REH cell (cell line): ENCODE results near the genes RNF166, SLC22A31 and ZNF778.

DNA sequence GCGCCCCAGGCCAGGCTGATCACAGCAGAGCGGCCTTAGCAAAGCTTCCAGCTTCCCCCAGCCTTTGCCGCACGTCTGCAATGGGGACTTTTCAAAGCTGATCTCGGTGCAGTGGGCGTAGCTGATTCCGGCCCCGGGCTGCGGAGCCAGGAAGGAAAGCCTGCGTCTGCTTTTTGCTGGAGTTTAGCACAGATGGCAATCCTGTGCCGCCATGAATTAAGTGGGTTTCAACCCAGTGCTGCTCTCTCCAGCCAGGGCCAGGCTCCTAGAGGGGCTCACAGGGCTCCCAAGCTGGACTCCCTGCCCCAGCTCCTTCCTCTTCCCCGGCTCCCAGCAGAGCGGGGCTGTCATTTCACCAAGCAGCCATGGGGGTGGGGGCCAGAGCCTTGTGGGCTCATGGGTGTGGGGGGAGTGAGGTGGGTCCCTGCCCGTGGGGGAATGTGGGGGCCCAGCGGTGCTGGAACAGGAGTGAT is 140.7 kb downstream of the BANP start:
- PRO-cap: no peak

DNA sequence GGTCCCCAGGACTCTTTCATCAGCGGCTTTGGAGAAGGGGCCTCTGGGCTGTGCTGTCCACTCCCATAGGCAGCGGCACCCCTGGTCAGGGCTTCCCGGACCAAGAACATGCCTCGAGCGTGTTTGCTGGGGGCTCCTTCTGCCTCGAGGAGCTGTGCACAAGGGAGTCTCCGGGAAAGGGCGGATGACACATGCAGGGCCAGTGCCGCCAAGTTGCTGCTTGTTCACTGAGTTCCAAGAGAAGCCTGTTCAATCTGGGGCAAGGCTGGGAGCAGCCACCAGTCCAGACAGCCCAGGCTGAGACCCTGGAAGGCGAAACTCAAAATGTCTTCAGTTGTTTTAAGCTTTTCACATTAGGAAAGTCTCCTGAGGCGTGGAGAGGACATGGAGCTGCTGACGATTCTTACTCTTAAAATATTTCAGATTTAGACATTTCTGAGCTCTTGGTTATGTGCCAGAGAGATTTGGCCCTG is 84.5 kb upstream of the ZNF469 start:
- PRO-cap: no peak

GRCh38 chr16:88303893-88304697 is 78.7 kb upstream of the ZNF469 start:
- PRO-cap: no peak

DNA sequence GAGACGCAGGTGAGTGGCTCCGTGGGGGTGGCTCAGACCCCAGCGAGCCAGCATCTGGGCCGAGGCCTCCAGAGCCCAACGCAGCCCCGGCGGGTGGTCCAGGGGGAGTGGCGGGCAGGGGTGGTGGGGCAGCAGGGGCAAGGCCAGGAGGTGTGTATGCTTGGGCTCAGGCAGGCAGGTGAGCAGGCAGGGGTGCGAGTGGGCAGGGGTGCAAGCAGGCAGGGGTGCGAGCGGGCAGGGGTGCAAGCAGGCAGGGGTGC is 28.4 kb downstream of the ZNF469 start:
- PRO-cap: no peak

- PRO-cap: no peak
Observed at GRCh38 chr16:88489291-88489892, 36.3 kb downstream of the ZFPM1 start.

DNA sequence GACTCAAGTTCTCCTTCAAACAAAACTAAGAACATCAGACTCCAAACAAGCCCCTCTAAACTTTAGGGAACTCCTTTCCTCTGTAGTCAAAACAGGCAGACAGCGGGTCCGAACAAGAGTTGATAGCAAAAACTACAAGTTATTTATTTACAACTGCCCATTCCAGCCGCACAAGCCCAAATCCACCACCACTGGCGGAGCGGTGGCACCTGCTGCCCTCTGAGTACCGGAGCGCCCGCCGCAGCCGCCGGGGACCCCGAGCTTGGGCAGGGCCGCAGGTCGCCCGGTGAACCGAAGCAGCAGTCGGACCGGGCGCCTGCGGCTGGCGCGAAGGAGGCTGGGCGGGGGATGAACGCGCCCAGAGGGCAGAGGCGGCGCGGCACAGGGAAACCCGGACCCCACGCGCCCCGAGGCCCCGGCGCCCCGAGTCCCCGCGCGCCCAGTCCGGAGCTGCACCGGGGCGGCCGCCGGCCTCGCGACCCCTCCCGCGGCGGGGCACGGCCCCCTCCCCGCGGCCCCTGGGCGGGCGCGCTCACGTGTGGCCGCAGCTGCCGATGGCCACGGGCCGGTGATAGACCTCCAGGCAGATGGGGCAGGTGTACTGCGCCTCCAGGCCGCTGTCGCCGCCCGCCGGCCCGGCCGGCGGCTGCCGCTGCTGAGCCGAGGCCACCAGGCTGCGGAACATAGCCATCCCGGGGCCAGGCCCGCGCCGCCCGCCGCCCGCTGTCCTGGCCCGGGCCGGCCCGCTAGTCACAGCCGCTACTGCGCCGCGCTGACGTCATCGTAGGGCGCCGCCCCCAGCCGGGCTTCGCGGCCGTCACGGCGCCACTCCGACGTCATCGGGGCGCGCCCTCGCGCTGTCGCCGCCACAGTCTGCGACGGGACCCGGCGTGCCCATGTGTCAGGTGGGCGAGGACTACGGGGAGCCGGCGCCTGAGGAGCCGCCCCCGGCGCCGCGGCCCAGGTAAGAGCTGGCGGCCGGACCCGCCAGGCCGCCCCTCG is at the start of gene RNF166:
TSS of gene RNF166 (minus strand) at position 774 of the 1,002 bp plus-strand sequence.
- PRO-cap: bidirectional peak, plus-strand start at position 869 of the sequence, minus-strand start at position 754 of the sequence

DNA sequence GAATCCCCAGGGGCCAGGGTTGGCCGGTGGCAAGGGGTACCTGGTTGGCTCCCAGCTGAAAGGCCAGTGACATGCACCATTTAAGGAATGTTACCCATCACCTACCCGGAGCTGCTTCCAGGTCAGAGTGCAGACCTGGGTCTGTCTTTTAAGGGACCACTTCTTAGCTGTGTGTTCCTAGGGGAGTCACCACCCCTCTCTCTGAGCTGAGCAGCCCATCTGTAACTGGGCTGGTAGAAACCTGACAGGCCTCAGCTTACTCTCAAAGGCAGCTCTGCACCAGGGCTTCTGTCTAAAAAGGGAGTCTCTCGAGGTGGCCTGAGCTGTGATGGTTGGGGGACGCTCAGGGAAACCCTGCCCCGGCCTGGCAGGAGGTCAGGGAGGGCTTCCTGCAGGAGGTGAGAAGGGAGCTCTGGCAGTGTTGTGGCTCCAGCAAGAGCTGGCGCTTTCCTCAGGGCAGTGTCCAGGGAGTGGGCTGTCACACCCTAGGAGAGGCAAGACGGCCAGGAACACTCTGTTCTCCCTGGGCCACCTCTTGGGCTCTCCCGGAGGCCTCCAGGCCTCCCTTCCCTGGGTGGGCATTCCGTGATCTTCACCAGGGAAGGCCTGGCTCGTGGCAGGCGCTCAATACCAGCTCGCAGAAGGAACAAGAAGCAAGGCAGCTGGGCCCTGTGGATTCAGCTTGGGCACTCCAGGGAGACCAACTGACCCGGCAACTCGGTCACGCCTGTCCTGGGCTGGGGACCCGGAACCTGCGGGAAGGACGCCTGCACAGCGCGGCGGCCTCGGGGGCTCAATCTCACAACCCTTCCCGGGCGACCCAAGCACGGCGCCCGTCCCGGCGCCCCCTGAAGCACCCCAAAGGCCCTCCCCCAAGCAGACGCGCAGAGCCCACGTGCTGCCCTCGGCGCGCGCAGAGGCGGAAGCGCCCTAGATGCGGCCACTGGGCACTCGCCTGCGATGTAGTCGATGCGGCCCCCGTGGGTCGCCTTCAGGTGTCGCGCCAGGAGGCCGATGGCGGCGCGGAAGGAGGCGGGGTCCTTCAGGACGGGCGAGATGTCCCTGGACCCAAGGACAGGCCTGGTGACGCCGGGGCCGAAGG is 782 bp downstream of the APRT start:
- PRO-cap: bidirectional peak, plus-strand start at position 933 of the sequence, minus-strand start at position 860 of the sequence

DNA sequence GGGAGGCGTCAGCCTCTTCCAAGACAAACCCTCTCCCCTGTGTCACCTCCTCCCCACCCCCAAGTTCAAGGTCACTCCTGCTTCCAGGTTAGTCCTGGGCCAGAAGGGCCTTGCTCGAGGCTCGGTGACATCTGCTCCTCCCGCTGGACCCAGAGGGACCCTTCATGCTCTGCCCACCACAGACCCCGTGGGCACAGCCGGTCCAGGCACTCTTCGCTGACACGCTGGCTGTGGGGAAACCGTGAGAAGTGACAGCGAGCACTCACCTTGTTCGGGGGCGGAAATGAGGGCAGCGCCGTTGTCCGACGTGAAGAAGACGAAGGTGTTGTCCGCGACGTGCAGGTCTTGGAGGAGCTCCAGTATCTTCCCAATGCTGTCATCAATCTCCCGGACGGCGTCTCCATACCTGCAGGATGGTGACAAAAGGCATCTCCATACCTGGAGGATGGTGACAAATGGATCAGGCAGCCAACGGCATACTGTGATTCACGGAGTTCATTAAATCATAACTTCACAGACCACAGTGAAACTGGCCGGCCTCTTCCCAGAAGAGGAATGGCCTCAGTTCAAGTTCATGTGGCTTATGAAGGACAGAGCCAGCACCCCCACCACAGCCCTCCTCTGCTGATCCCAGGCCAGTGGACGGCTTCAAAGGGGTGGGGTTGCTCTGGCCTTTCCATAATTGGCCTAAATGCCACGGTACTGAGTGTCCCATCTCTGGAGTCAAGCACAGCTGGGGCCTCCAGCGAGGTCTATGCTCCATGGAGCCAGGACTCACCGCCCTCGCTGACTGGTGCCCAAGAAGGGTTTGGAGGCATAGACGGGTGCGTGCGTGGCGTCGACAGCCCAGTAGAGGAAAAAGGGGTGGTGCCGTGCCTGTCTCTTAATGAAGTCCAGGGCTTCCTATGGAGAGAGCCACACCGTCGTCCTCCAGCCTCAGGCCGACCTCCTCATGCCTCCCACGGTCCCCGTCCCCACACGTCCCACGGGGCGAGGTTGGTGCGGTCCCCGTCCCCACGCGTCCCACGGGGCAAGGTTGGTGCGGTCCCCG is 21.5 kb downstream of the GALNS start:
- PRO-cap: no peak

DNA sequence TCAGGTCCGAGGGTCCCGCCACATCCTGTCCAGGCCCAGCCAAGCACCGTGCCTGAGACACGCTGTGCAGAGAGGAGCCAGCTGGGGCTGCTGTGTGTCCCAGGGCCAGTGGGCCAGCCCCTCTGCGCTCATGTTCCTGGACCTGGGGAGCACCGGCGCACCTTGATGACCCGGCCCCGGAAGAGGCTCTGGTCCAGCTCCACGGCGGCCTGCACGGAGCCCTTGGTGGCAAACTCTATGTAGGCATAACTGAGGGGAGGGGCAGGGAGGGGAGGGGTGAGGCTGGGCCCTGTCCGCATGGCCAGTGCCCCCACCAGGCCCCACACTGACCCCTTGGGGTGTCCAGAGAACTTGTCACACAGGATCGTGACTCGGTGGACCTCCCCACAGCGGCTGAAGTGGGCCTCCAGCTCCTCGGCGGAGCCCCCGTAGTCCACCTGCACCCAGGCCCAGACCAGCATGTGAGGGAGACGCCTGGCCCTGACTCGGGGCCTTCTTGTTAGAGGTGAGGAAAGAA is 1.7 kb downstream of the PABPN1L start:
- PRO-cap: no peak

GRCh38 chr16:88992512-88993723 is 15.9 kb upstream of the CBFA2T3 start:
- PRO-cap: unidirectional peak, minus-strand start at chr16:88992907; bidirectional peak, plus-strand start at chr16:88993267, minus-strand start at chr16:88993334; unidirectional peak, minus-strand start at chr16:88993470

- PRO-cap: no peak
Observed at GRCh38 chr16:88999799-89000121, 22.8 kb upstream of the CBFA2T3 start.

DNA sequence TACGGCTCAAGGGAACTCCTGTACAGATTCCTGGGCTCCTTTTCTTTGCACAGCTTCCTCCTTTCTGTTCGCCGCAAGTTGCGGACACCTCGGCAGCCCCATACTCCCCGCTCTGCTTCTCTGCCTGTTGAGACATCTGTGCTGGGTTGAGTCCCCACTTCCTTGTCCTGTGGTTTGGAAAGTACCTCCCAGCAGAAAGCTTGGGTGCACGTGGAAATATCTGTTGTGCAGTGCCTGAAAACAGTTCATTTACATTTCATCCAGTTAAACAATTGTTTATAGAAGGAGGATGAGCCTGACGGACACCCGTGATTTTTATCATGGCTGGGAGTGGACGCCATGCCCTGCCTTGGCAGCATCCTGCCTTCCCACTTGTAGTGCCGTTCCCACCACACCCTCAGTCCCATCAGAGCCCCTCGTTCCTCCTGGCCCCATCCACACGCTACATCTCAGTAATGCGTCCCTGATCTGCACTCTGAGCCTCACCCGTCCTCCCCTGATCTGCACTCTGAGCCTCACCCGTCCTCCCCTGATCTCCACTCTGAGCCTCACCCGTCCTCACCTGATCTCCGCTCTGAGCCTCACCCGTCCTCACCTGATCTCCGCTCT is 55.1 kb upstream of the CBFA2T3 start:
- PRO-cap: bidirectional peak, plus-strand start at position 213 of the sequence, minus-strand start at position 122 of the sequence

GRCh38 chr16:89054212-89054581 is 39.5 kb upstream of the ACSF3 start:
- PRO-cap: no peak

- PRO-cap: no peak
Observed at GRCh38 chr16:89071739-89072463, 21.8 kb upstream of the ACSF3 start.

DNA sequence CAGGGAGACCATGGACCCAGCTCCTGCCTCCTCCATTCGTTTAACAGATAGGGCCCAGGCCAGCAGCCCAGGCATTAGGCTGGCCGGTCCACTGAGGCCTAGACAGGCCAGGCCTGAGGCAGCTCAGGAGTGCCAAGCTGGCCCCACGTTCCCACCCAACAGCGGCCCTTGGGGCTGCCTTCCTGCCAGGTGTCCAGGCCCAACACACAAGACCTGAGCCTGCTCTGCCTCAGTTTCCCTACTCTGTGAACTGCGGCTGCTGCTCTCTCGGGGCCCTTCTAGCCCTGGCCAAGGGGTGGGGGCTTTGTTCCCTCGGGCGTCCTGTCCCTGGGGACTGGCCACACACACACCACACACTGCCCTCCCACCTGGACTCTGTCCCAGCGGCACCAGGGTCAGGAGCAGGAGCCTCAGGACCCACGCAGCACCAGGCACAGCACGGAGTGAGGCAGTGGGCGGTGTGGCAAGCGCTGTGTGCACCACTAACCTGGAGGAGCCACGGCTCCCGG is 14.7 kb upstream of the CDH15 start:
- PRO-cap: no peak

GRCh38 chr16:89192964-89193735 is 7.2 kb downstream of the SLC22A31 start:
- PRO-cap: no peak

DNA sequence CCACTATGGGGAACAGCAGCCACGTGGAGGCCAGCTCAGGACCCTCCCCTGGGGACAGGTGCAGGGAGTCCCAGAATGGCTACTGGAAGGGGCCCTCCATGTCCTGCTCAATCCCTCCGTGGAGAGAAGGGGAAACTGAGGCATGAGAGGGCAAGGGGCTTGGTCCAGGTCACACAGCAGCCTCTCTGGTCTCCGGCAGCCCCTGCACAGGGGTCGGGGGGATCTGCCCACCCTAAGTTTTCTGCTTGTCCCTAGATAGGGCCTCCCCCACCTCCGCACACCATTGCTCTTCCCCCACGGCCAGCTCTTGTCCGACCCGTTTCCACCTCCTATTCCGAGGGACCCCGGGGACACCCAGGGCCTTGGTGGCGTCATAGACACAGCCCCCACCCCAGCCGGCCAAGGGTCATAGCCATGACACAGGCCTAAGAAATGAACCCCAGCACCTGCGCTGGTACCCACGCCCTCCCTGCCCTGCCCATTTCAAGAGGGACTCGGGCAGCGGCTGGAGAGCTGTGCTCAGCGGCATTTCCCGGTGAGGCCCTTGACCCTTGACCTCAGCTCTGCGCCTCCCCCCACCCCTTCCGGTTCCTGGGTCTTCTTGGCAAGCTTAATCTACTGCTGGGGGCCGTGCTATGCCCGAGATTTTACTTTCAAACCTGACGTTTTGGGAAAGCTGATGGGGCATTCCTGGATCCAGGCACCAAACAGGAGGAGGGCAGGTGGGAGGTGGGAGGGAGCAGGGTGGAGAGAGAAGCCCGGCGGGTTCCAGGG is at the start of gene SLC22A31:
TSS of gene SLC22A31 (minus strand) at position 724 of the 774 bp plus-strand sequence.
- PRO-cap: no peak

DNA sequence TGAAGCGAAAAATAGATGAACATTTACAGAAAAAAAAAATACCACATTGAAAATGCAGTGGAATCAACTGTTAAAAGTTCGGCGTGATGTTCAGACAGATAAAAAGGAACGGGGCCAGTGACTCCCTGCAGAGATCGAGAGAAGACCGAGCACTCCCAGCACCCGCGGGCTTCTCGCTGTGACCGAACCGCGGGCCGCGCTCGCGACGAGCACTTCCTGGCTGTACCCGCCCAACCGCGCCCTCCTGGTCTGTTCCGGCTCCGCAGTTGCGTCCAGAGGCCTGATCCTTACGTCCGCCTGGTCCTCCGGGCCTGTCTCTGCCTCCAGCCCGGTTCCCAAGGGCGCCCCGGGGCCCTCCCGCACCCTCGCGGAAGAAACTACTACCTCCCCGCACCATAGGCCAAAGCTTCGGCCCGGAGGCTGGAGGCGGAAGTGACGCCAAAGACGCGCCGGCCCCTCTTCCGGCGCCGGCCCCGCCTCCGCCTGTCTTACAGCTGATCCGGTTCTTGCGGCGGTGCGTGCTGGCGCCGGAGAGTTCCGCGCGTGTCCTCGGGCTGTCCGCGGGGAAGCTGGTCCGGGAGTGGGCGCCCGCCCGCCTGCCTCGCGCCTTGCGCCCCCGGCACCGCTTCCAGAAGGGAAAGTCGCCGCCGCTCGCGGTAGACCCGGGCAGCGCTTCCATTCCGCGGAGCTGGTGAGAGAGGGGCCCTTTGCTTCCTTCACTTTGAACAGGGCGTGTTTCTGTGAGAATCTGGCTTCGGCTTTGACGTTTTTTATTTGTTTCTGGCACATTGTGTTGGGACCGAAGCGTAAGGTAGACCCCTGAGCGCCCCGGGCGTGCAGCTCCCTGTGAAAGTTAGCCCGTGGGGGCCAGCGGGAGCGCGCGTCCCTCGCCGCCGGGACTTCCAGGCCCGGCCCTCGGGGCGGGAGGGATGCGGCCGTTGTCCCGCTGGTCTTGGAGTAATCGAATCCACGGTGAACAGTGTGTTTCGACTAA is at the start of gene ZNF778:
TSS of gene ZNF778 (plus strand) at position 484 of the 994 bp plus-strand sequence.
- PRO-cap: bidirectional peak, plus-strand start at position 484 of the sequence, minus-strand start at position 382 of the sequence

GRCh38 chr16:89246519-89246735 is 28.9 kb downstream of the ZNF778 start:
- PRO-cap: no peak

DNA sequence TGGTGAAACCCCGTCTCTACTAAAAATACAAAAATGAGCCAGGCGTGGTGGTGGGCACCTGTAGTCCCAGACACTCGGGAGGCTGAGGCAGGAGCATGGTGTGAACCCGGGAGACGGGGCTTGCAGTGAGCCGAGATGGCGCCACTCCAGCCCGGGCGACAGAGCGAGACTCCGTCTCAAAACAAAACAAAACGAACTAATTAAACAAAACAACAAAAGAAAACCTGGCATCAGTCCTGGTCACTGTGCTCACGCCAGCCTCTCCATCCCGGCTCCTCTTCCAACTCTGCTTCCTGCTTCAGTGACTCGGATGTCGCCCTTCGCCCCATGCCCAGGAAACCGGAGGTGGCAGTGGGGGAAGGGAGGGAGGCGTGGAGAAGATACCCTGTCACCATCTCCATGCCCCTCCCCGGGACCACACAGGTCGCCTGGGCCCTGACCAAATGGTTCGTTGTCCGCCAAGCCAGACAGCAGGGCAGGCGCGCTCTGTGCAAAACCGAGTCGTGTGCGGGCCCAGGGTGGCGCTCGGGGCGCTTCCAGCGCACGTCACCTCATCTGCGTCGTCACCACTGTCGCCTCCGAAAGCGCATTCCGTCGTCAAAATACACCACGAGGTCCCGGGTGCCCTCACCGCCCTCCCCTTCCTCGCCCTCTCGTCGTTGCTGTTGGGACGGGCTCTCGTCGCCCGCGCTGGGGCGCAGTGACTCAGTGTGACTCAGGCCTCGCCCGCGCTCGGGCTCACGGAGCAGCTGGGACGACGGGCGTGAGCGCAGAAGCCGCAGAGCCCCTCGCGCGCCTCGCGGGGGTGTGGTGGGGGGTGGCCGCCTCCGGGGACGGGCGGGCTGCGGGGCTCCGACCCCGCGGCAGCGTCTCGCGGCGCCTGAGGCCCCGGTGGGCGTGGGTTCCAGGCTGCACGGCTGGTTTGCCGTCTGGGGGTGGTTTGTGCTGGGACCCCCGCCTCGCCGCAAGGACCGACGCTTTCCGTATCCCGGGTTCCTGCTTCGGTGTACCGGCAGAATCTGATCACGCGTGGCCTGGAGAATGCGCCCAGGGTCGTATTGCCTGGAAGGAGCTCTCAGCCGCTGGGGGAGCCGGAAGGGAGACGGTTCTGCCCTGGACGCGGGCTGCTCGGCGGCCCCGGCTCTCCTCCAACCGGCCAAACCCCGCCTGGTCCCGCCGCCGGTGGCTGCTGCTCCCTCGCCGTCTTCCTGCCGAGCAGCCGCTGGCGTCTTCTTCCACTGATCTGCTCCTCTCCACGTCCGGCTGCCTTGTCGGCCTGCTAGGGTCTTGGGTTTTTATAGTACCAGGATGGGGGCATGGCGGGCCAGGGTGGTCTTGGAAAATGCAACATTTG is 39.4 kb downstream of the ZNF778 start:
- PRO-cap: no peak